ENCODE results near the genes NOXA1 and ZMYND19.

DNA sequence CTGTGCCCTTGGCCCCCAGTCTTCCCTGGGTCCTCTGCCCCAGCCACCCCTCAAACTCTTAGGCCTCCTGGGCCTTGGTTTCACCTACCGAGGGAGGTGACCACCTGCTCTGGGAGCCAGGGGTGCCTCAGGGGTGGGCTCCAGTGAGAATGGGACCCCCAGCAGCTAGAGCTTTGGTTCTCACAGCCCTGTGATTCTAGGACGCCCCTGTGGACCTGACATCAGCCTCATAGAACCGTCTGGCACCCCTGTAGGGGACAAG, 3.5 kb upstream of the TUBB4B start:
- PRO-cap = no peak
- RAMPAGE, long total RNA = no peak

GRCh38 chr9:137294126-137294684, 7.9 kb downstream of the NRARP start:
- PRO-cap = no peak
- RAMPAGE, long total RNA = no peak

GRCh38 chr9:137301659-137301934, 474 bp downstream of the NRARP start:
- PRO-cap = no peak
- RAMPAGE, long total RNA = no peak

DNA sequence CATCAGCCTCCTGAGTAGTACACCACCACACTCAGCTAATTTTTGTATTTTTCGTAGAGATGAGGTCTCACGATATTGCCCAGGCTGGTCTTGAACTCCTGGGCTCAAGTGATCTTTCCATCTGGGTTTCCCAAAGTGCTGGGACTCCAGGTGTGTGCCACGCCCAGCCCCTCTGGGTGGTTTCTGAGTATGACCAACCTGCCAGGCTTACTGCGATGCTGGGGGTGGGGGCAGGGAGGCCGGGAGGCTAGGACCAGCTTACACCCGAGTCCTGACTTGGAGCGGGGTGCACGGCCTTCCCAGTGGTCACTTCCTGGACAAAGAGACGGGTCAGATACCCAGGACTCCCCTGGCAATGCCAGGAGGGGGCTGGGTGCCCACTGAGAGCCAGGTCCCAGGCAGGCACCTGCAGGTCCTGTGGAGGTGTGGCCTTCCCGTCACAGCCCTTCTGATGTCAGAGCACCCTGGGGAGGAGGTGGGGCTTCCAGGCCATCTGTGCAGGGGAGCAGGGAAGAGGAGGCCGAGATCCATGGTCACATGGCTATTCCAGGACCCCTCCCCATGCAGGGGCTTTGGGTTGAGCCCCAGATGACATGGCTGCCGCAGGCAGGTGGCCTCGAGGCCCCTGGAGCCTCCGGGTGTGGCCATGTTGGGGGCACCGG, 8.4 kb upstream of the NRARP start:
- PRO-cap = no peak
- RAMPAGE, long total RNA = no peak

- PRO-cap = no peak
- RAMPAGE, long total RNA = no peak
Observed at GRCh38 chr9:137320314-137321004, 18.4 kb upstream of the NRARP start.

- PRO-cap = unidirectional peak, minus-strand start at chr9:137407715
- RAMPAGE, long total RNA = no peak
Observed at GRCh38 chr9:137407576-137407923, 15.4 kb downstream of the EXD3 start.

GRCh38 chr9:137423063-137423768, at the start of gene NOXA1:
TSS of gene NOXA1 (plus strand) at chr9:137423393.
- PRO-cap = bidirectional peak, plus-strand start at chr9:137423245, minus-strand start at chr9:137423162
- RAMPAGE, long total RNA = start-site peak on the minus strand at chr9:137423167-137423195, 62 reads

DNA sequence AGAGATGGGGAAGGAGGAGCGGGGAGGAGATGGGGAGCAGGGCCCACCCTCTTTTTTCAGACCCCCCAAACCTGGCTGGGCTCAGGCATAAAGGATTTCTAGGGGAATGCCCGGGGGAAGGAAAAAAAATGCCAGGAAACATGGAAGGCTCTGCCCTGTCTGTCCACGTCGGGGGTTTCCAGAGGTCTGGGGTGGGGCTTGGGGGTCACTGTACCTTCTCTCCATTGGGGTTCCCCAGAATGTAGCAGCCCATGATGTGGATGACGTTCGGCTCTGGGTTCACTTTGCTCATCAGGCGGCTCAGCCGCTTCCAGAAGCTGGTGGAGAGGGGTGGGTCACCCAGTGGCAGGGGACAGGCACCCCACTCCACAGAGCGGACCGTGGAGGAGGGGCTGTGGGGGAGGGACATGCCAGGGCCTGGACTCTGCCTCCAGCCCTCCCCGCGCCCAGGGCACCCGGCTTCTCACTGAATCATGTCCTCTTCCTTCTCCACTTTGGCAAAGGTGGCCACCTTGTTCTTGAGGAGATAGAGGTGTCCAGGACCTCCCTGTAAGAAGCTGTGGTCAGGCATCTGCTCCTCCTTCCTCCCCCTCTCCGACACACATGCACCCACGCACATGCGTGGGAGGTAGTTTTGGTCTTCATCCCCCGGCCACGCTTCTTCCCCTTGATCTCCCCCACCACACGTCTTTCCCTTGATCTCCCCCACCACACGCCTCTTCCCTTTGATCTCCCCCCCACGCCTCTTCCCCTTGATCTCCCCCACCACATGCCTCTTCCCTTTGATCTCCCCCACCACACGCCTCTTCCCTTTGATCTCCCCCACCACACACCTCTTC, 8.8 kb upstream of the ENTPD8 start:
- PRO-cap = no peak
- RAMPAGE, long total RNA = start-site peak on the minus strand centred at position 299 of the sequence, 153 bp wide, 18 reads

- PRO-cap = no peak
- RAMPAGE, long total RNA = no peak
Observed at GRCh38 chr9:137502363-137502905, 43.3 kb upstream of the NSMF start.

DNA sequence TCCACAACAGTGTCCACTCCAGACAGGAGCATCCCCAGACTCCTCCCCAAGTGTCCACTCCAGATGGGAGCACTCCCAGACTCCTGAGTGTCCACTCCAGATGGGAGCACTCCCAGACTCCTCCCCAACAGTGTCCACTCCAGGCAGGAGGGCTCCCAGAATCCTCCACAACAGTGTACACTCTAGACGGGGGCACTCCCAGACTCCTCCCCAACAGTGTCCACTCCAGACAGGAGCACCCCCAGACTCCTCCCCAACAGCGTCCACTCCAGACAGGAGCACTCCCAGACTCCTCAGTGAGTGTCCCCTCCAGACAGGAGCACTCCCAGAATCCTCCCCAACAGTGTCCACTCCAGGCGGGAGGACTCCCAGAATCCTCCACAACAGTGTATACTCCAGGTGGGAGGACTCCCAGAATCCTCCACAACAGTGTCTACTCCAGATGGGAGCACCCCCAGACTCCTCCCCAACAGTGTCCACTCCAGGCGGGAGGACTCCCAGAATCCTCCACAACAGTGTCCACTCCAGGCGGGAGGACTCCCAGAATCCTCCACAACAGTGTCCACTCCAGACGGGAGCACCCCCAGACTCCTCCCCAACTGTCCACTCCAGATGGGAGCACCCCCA, 16.5 kb downstream of the PNPLA7 start:
- PRO-cap = no peak
- RAMPAGE, long total RNA = no peak

GRCh38 chr9:137544286-137544631, 5.9 kb downstream of the PNPLA7 start:
- PRO-cap = no peak
- RAMPAGE, long total RNA = no peak

DNA sequence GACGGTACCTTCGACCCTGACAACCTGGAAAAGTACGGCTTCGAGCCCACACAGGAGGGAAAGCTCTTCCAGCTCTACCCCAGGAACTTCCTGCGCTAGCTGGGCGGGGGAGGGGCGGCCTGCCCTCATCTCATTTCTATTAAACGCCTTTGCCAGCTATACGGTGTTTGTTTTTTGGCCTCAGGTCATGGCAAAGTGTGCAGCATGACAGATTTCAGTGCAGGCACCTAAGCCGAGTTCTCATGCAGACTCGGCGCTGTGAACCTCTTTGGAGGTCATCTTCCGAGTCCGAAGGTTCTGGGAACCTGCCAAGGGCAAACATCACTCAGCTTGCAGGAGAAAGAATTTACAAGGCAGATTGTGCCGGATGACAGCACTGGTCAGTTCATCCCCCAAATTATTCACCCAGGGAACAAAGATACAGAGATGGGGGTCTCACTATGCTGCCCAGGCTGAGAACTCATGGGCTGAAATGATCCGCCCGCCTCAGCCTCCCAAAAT, 768 bp downstream of the MRPL41 start:
- PRO-cap = no peak
- RAMPAGE, long total RNA = no peak

DNA sequence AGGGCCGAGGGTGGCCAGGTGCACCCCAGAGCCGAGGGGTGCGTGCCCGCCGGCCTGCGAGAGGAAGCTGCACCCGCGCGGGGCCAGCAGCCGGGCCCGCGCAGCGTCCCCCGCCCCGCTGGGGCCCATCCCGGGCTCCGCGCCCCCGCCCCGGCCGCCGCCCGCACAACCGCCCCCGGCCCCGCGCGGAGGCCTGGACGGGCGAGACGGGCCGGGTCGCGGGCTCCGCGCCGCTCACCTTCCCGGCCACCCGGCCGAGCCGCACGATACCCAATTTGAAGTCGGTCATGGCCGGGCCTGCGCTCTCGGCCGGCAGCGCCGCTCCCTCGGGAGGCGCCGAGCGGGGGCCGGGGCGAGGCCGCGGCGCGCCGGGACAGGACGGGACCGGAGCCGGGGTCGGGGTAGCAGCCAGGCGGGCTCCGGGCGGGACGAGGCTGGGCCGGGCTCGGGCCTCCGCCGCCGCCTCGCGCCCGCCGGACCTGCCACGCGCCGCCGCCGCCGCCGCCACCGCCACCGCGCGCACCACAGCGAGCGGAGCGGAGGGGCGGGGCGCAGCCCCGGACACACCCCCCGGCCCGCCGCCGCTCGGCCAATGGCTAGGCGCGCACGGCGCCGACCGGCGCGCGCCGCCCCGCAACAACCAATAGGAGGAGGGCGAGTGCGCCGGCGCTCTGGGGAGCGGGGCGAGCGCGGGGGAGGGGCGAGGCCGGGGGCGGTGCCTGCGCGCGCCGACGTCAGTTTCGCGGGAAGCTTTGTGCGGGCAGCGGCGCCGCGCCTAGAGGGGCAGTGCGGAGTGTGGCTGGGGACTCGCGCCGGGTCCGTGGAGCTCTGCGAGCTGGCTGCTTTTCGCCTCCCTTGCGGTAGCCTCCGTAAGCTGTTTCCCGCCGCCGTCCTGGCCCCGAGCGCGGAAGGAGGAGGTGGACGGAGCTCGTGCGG, at the start of gene ZMYND19:
Gene ZMYND19 (minus strand): TSS at position 538 of the 936 bp plus-strand sequence.
- PRO-cap = bidirectional peak, plus-strand start at position 737 of the sequence, minus-strand start at position 517 of the sequence
- RAMPAGE, long total RNA = no peak

DNA sequence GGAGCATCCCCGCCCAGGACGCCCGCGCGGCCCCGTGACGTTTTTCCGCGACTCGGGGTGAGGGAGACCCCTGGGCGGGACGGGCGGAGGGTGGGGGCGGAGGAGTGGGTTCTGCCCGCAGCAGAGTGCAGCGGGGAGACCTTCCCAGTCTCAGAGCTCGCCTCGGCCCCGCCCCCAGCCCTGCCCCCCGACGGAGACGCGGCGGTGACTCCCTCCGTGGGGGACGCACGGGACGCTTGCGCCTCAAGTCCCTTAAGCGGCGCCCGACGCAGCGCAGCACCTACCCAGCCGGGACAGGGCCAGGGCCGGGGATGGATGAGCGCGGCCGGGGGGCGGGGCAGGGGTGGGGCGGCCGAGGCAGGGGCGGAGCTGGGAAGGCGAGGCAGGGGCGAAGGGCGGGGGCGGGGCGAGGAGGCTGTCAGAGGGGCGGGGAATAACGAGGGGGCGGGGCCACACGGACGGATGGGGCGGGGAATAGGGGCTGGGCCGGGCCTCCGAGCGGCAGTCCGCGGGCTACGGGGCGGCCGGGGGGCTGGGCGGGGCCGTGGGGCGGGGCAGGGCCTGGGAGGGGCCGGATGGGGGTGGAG, 380 bp upstream of the ARRDC1 start:
- PRO-cap = bidirectional peak, plus-strand start at position 279 of the sequence, minus-strand start at position 164 of the sequence
- RAMPAGE, long total RNA = no peak

- PRO-cap = no peak
- RAMPAGE, long total RNA = start-site peak on the plus strand at chr9:137670691-137670971, 6 reads
Observed at GRCh38 chr9:137670256-137671195, 51.7 kb downstream of the EHMT1 start.

- PRO-cap = no peak
- RAMPAGE, long total RNA = no peak
Observed at GRCh38 chr9:137692386-137693028, 73.7 kb downstream of the EHMT1 start.

GRCh38 chr9:137960121-137960691, 82.6 kb downstream of the CACNA1B start:
- PRO-cap = no peak
- RAMPAGE, long total RNA = no peak